Pericardium fibroblast (primary cell): ENCODE measurements around a stretch of chr19.

DNA sequence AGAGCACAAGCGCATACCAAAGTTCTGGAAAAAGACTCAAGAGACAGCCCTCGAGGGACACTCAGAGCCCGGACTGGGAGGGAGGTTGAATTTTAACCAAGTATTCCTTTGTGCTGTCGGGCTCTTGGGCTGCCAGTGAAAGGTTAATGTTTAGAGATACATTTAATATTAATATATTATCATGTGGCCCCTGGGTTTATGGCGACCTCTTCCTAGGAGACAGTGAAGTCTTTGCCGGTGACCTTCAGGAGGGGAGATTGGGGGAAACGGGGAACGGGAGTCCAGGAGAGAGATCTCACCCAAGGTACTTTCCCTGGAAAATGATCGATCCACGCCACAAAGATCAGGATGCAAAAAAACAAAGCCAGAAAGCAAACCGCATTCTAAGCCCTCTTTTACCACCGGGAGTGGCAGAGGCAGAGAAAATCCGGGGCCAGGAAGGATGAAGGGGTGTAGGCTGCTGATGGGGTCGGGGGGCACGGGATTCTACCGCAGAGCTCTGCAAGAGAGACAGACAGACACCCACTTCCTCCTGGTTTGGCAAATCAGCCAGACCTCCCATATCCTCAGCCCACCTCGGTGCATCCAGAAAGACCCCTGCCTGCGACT, 1.5 kb downstream of the FUT6 start:
- RAMPAGE, long total RNA, result no peak

DNA sequence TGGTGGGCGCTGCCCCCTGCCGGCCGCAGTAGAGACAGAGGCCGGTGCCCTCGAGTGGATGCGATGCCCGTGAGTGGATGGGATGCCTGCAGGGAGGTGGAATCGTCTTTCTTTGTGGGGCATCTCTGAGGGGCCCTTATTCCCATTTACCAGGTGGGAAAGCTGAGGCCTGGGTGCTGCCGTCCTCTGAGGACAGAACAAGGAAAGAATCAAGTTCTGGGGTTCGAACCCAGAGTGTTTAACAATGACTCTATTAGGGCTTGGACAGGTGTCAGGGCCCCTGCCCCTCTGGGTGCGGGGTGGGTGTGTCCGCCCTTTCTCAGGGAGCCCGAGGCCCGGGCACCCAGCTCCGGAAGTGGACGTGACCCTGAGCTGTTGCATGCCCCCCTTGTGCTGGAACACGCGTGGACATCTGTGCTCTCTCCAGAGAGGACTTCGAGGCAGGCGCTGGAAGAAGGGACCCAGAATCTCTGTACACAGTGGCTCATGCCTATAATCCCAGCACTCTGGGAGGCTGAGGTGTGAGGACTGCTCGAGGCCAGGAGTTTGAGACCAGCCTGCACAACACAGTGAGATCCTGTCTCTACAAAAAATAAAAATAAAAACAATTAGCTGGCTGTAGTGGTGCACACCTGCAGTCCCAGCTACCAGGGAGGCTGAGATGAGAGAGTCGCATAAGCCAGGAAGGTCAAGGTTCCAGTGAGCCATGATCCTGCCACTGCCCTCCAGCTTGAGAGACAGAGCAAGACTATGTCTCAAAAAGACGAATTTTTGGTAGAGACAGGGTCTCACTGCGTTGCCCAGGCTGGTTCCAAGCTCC, 10.7 kb downstream of the NDUFA11 start:
- RAMPAGE, long total RNA, result no peak

- RAMPAGE, long total RNA, result no peak
These were observed 3.1 kb downstream of the RANBP3 start for GRCh38 chr19:5974608-5975490.

- RAMPAGE, long total RNA, result no peak
These were observed 20.4 kb upstream of the RANBP3 start for GRCh38 chr19:5998307-5998825.

GRCh38 chr19:6061793-6062151, 48.5 kb downstream of the RFX2 start:
- RAMPAGE, long total RNA, result no peak

DNA sequence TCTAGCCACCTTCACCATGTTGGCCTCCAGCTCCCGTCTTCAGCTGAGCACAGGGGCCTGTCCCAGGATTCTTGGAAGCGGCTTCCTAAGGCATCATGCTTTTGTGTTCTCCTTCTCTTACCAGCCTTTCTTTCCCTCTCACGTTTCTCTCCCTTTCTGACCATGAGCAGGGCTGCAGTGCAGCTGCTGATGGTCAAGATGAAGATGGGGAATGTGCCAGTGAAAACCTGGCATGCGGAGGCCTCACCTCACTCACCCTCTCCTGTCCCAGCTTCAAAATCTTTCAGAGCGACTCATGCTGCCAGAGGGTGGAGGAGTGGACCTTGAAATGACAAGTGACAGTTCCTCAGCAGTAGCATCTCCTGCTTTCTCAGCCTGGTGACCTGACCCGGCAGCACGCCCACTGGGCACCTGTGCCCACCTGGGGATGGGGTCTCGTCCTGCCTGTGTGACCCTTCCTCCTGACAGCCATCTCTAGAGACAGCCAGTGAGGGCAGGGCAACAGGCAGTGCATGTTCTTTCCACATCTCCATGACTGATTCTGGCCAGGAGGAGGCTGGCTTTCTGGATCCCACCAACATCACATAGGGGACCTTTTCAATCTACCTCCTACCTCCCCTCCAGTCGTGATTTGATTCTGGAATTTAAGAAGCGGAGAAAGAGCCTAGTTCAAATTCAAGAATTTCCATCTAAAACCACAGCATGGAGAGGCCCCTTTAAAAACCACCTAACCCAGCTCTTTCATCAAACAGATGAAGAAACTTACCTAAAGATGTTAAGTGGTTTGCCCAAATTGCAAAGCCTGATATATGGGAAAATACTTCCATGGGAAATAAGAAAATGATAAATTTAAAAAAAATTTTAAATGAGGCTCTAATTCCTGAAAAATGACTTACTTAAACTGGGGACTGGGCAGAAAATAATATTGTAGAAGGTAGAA, 45.8 kb downstream of the RFX2 start:
- RAMPAGE, long total RNA, result no peak

DNA sequence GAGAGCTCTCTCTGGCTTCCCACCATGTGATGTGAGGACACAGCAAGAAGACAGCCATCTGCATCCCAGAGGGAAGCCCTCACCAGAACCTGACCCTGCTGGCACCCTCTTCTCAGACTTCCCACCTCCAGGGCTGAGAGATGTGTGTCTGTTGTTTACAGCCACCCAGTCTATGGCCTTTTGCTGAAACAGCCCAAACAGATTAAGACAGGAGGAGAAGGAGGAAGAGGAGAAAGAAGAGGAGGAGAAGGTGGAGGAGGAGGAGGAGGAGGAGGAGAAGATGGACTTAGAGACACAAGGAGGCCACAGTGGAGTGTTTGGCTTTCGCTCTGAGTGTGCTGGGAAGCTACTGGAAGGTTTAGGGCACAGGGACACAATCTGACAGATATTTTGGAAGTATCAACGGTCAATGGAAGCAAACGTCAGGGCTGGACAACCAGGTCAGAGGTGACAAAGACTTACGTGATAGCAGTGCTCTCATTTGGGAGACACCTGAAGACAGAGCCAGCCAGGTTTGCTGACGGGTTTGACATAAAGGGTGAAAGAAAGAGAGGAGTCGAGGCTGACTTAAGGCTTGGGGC, 35.2 kb downstream of the RFX2 start:
- RAMPAGE, long total RNA, result no peak

DNA sequence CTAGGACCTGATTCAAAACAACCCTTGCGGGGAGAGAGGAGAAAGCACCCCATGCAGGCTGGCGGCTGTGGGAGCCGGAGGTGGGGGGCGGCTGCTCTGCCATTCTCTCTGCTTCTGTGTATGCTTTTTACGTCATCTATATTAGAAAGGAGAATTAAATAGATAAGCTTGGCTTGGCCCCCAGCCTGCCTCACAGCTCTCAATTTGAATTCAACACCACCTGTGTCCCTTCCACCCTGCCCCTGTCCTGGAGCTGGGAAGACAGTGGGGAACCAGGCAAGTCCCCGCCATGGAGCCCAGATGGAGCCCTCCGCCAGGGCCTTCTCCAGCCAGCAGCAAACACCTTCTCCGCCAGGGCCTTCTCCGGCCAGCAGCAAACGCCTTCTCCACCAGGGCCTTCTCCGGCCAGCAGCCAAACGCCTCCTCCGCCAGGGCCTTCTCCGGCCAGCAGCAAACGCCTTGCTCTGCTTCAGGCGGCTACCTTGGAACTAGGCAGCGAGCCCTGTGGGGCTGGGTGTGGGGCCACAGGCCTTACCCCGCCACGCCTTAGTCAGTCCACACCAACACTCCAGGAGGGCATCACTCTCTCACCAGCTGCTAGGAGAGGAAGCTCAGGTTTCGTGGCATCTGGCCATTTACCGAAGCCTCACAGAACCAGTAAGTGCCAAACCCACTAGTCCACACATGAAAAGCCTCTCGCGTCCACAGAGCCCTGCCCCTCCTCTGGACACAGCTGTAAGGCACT, 41.2 kb downstream of the MLLT1 start:
- RAMPAGE, long total RNA, result no peak

DNA sequence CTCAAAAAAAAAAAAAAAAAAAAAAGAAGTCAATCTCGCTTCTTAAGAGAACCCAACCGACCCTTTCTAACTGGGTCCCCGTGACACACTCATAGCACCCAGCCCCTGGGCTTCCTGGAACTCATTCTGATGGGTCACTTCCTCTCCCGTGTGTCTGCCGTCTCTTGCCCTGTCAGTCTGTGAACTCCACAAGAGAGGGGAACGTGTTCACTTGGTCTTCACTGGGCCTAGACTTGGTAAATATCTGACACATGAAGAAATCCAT, 35.8 kb downstream of the MLLT1 start:
- RAMPAGE, long total RNA, result no peak

- RAMPAGE, long total RNA, result no peak
These were observed 20.4 kb downstream of the MLLT1 start for GRCh38 chr19:6259256-6259823.

GRCh38 chr19:6276379-6276954, 3.3 kb downstream of the MLLT1 start:
- RAMPAGE, long total RNA, result no peak

DNA sequence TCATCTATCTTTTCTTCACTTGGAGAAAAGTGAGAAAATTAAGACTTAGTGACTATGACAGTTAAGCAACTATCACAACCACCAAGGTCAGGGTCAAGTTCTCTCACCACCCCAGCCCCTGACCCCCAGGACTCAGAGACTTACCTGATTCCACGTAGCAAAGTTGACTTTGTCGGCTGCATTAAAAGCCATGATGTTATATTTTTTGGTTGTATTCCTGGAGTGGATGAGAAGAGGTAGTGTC, 1.3 kb downstream of the GTF2F1 start:
- RAMPAGE, long total RNA, result no peak

GRCh38 chr19:6402023-6402356, 9.0 kb upstream of the GTF2F1 start:
- RAMPAGE, long total RNA, result no peak

- RAMPAGE, long total RNA, result no peak
These were observed 9.3 kb downstream of the KHSRP start for GRCh38 chr19:6414793-6416169.

GRCh38 chr19:6468152-6469000, 4.3 kb downstream of the CRB3 start:
- RAMPAGE, long total RNA, result no peak

- RAMPAGE, long total RNA, result no peak
These were observed 7.8 kb upstream of the DENND1C start for GRCh38 chr19:6489323-6489764.

DNA sequence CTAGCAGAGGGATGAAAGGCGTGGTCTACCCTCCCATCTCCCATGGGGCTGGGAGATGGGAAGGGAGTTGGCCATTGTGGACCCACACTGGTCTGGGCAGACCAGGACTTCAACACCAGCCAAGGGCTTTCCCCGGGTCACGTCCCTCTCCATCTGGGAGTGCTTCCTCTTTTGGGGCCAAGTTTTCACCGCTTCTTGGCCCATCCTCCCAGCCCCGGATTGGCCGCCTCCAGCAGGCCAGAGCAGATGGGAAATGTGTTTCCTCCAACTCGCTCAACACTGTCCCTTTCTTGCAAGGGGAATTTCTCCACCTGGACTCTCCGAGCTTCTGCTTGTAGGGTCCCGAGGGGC, 2.1 kb upstream of the TNFSF9 start:
- RAMPAGE, long total RNA, result no peak

- RAMPAGE, long total RNA, result no peak
These were observed 13.0 kb upstream of the CD70 start for GRCh38 chr19:6603860-6604437.

GRCh38 chr19:6674687-6675412, 4.9 kb upstream of the TNFSF14 start:
- RAMPAGE, long total RNA, result no peak

DNA sequence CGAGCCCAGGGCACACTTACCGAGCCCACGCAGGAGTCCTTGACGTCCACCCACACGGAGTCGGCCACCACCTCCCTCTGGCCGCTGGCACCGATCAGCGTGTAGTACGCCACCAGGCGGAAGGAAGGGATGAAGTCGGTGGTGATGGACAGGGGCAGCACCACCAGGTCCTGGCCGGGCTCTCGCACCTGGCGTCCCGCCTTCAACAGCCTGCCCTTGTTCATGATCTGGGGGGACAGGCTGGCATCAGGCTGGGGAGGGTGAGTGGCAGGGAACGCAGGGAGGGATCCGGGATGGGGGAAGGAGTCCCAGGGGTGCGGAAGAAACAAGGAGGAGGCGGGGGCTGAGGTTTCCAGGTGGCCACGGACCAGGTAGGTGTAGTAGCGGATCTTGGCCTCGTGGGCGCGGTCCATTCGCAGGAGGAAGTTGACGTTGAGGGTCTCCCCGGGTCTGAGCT, 9.8 kb downstream of the C3 start:
- RAMPAGE, long total RNA, result no peak